HGPS cell (cell line): ENCODE measurements around the genes SLC7A5 and BANP.

DNA sequence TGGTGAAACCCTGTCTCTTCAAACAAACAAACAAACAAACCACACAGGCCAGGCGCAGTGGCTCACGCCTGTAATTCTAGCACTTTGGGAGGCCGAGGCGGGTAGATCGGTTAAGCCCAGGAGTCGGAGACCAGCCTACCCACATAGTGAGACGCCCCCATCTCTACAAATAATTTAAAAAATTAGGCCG, 1.3 kb upstream of the FBXO31 start:
- RRBS = no CpG with 5 or more reads among the region's 8 CpGs

DNA sequence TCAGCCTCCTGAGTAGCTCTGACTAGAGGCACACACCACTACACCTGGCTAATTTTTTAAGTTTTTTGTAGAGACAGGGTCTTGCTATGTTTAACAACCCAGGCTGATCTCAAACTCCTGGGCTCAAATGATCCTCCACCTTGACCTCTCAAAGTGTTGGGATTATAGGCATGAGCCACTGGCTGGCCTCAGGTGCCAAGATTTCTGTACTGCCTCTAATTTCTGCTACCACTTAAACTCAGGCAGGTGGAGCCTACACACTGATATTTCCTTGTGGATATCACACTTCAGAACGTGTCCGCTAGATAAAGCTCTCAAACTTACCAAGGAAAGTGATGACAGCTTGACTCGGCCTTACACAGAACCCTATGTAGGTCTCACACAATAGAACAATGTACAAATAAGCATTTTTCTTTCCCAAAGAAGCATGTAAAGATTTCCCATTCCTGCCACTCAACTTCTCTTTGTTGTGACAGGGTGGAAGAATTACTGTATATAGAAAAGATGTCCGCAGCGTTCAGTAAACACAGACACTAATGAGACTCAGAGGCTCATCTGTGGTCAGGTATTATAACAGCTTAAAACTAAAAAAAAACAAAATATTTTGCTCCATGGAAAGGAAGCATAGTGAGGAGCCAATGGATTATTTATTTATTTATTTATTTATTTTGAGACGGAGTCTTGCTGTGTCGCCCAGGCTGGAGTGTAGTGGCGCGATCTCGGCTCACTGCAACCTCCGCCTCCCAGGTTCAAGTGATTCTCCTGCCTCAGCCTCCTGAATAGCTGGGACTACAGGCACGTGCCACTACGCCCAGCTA, 7.2 kb downstream of the MAP1LC3B start:
- RRBS = no CpG with 5 or more reads among the region's 13 CpGs

GRCh38 chr16:87491398-87492061, 1.3 kb downstream of the ZCCHC14 start:
- RRBS = 31% methylated on average over 10 of the region's 55 CpGs

- RRBS = 54% methylated on average over 4 of the region's 39 CpGs
These were observed 24.7 kb upstream of the ZCCHC14 start for GRCh38 chr16:87517197-87518209.

DNA sequence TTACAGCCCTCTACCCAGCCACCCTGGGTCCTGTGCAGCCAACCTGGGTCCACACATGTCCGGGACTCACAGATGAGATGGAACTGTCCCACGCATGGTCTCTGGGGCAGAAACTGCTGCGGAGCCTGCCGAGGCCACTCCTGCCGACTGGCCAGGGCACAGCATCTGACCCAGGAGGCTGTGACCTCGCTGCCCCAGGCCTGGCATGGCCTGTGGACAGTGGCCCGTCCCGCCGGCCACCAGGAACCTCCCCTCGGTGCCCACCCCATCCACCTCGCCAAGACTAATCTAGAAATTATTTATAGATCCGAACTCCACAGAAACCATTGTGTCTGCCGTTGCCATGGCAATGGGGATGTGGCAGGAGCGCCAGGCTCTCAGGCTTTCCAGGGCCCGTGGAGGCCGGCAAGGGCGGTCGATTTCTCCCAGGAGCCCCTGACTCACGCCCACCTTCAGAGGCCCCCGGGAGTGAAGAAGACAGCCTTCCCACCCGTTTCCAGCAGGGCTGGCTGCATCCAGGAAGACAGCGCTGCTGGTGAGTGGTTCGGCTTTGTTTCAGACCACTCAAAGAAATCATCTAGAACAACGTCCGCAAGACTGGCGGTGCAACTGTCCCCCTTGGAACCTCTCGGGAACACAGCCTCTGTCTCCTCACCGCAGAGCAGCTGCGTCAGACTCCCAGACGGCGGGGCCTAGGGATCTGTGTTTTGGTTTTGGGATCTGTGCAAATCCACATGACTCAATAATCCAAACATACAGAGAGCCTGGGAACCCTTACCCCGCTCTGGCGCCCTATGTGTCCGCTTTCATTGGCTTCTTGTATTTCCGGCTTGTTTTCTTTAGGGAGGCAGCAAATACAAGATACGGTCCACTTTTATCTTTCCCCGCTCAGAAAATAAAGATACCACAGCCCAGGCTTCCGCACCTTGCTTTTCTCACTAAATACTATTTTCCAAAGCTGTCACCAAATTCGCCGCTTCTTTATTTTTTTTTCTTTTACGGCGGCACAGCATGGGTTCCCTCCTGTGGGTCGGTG, 48.5 kb upstream of the ZCCHC14 start:
- RRBS = 3% methylated on average over 5 of the region's 43 CpGs

- RRBS = 17% methylated on average over 2 of the region's 25 CpGs
These were observed 31.2 kb upstream of the JPH3 start for GRCh38 chr16:87570830-87571808.

GRCh38 chr16:87706377-87706768, 59.4 kb downstream of the KLHDC4 start:
- RRBS = no CpG with 5 or more reads among the region's 16 CpGs

GRCh38 chr16:87739752-87740270, 26.0 kb downstream of the KLHDC4 start:
- RRBS = 48% methylated on average over 2 of the region's 12 CpGs

DNA sequence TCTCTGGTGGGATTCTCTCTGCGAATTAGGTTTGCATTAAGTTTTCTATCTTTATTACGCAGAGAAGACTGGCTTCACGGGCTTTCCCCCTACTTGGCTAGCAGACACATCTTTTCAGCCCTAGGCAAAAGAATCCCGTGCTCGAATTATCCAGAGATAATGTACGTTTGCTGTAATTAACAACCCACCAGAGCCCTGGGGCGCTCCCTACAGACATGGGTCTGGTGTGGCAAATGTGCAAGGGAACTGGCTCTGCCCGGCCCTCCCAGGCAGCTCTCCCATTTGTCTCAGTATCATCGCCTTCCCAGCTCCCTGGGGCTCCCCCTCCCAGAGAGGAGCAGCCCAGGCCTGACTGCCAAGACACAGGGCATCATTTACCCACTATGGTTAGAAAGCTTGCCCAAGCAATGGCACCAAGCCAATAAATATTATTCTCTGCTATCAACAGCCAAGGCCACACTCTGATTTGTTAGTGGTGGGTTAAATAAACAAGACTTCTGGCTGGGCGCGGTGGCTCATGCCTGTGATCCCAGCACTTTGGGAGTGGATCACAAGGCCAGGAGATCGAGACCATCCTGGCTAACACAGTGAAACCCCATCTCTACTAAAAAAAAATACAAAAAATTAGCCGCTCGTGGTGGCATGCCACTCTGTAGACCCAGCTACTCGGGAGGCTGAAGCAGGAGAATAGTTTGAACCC, 24.8 kb upstream of the KLHDC4 start:
- RRBS = no CpG with 5 or more reads among the region's 15 CpGs

- RRBS = no CpG with 5 or more reads among the region's 18 CpGs
These were observed 41.2 kb upstream of the KLHDC4 start for GRCh38 chr16:87806792-87807606.

DNA sequence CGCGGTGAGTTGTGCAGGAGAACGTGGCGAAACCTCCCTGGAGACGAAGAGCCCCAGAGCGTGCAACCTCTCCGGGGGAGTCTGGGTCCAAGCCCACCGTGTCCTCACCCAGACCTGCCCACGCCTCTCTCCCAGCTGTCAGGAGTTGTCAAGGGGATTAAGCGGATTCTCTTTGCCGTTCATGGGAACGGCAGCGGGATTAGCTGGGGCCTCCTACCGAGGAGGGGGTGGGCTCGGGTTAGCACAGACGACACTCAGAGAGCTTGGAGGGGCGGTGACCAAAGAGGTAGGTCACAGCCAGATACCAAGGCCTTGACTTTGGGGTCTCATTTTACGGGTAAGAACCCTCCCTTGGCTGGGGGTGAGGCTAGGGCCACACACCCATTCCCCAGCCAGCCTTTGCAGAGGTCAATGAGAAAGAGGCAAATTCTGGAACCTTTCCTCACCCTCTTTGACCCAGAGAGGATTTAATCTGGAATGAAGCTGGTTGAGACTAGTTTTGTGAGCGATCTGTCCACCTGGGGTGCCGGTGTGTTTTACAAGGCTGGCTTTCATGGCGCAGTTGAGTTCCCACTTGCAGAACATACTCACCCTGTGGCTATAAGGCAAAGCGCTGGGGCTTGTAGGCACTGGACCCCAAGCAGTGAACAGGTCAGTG, 46.5 kb downstream of the SLC7A5 start:
- RRBS = no CpG with 5 or more reads among the region's 22 CpGs

GRCh38 chr16:87838754-87839609, 30.3 kb downstream of the SLC7A5 start:
- RRBS = 96% methylated on average over 6 of the region's 28 CpGs

DNA sequence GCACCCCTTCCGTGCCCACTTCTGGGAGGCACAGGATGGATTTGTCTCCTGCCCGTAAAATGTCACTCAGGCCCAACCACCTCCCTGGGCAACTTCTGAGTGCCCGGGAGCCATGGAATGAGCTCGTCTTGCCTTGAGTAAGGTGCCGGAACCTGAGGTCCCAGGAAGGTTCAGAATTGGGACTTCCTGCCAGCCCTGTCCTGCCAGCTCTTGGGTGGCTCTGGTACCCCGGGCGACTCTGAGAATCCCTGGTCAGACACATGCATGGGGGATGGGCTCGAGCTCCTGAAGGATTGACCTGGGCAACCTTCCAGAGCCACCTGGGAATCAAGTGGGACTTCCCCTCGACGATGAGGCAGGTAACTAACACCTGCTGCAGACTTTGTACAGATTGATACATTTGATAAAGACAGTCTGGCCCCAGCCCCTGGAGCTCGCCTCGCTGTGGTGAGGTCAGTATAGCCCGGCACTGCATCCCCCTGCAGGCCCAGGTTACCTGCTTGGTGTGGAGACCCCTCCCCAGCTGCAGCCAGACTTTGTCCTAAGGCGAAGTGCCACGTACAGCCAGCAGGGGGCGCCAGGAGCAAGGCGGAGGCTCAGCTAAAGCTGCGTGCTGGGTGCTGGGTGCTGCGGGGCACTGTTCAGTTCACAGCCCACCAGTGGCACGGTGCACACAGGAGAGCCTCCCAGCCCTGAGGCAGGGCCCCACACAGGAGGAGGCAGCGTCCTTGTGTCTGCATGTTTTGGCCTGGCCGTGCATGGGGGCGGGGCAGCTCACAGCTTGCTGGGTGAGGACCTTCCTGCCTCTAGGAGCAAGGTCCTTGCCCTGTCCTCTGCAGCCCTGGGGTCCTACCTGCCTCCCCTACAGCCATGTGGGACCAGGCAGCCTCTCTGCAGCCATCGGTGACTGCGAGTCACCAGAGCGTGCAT, 19.5 kb downstream of the SLC7A5 start:
- RRBS = 86% methylated on average over 4 of the region's 26 CpGs

DNA sequence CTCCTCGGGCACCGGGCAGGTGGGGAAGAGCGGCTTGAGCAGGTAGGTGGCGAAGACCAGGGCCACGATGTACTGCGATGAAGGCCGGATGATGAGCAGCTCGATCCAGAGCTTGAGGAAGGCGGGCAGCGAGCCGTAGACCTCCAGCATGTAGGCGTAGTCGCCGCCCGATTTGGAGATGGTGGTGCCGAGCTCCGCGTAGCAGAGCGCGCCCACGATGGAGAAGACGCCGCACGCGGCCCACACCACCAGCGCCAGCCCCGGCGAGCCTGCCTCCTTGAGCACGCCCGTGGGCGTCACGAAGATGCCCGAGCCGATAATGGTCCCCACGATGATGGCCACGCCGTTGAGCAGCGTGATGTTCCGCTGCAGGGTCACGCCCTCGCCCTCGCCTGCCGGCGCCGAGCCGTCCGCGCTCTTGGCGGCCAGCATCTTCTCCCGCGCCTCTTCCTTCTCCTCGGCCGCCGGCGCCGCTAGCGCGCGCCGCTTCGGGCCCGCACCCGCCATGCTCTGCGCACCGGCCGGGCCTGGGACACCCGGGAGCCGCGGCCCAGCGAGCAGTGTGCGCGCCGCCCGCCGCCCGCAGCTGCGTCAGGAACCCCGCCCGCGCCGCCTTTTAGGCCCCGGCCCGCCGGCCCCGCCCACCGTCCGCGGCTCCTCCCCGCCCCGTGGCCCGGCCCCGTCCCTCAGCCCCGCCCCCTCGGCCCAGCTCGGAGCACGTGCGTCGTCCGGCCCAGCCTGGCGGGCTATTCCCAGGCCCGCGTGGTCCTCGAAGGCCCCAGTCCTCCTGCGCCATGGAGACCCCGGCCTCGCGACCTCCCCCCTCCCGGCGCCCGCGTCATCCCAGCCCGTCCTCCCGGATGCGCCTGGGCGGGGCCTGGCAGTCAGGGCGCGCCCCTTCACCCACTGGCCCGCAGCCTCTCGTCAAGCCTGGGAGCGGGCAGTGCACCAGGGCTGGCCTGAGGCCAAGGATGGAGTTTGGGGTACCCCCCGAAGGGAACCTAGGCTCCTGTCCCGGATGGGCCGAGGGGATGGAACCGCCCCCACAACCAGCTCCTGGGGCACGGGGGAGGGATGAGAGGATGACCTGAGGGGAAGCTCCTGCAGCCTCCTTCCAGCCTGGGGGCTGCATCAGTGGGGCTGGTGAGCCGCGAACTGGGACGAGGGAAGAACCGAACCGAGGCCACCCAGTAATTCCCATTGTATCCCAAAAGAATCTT, at the start of gene SLC7A5:
TSS of gene SLC7A5 (minus strand) at position 592 of the 1,220 bp plus-strand sequence.
- RRBS = 2% methylated on average over 24 of the region's 130 CpGs

DNA sequence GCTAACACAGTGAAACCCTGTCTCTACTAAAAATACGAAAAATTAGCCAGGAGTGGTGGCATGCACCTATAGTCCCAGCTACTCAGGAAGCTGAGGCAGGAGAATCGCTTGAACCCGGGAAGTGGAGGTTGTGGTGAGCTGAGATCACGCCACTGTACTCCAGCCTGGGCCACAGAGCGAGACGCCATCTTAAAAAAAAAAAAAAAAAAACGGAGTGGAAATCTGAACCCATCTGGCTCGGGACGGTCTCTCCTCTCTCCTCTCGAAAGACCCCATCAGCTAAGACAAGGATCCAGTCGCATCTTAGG, 394 bp downstream of the CA5A start:
- RRBS = no CpG with 5 or more reads among the region's 11 CpGs

GRCh38 chr16:87951240-87952140, at the start of gene BANP:
Gene BANP, plus strand, starts transcription at chr16:87951434.
- RRBS = 2% methylated on average over 35 of the region's 118 CpGs

DNA sequence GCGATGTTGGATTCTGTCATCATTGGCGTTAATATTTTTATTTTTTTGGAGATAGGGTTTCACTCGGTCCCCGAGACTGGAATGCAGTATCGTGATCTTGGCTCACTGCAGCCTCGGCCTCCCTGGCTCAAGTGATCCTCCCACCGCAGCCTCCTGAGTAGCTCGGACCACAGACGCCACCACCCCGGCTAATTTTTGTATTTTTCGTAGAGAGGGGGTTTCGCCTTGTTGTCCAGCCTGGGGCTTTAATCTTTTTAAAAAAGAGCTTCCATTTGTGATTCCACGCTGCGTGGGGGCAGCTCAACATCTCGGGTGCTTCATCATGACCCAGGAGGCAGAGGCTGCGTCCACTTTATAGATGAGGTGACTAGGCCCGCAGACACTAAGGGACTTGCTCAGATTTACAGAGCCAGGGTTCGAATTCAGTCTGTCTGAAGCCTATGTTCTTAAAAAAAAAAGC, 1.5 kb downstream of the BANP start:
- RRBS = no CpG with 5 or more reads among the region's 18 CpGs

GRCh38 chr16:88012988-88013656, 61.9 kb downstream of the BANP start:
- RRBS = no CpG with 5 or more reads among the region's 19 CpGs

DNA sequence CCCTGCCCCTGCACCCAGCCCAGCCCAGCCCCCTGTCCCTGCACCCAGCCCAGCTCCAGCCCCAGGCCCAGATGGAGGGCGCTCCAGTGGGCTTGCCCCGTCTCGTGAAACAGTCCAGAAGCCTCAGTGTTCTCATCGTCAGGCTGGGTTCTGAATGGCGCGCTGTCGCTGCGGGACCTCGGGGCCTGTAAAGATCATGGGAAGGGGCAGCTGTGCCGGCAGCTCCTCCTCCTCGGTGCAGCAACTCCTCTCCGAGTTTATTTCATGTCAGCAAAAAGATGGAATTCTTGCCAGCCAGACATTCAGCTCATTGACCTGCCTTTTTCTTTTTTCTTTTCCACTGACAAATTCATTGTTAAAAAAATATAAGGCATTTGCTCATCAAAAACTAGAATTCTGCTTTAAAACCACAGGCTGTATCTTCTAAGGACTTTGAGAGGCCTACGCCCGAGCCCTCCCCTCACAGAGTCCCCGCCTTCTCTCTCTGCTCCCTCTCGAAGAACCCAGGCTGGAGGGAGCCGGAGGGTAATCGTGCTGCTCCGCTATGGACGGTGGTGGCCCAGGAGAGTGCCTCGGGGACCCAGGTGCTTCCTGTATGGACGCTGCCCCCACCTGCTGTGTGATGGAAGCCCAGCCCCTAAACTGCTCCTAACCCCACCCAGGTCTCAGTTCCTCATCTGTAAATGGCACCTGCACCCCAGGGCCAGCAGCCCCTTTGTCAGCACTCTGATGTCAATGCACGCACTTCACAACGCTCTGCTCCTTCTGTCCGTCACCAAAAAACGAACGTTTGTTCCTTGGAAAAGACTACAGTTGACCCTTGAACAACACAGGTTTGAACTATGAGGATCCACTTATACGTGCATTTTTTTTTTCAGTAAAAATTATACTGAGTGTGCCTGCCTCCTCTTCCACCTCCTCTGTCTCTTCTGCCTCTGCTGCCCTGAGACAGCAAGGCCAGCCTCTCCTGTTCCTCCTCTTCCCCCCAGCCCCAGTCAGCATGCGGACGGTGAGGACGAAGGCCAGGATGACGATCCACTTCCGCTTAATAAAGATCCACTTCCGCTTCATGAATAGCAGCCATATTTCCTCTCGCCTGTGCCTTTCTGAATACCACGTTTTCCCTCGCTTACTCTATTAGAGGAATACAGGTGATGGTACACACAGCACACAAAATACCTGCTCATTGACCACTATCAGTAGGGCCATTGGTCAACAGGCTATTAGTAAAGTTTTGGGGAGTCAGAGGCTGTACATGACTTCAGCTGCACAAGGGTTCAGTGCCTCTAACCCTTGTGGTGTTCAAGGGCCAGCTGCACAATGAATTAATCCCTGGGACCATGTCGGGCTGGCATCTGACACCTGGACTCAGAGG, 118.2 kb downstream of the BANP start:
- RRBS = no CpG with 5 or more reads among the region's 38 CpGs

DNA sequence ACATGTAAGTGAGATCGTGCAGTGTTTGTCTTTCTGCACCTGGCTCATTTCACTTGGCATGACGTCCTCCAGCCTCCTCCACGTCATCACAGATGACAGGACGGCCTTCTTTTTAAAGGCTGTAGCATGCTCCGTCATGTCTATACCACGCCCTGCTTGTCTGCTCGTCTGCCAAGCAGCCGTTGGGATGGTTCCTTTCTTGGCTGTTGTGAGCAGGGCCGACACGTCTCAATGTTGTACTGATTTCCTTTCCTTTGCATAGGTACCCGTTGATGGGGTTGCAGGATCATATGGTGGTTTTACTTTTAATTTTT, 212.3 kb upstream of the ZNF469 start:
- RRBS = no CpG with 5 or more reads among the region's 11 CpGs